SK-N-MC (cell line): ENCODE data around the gene CEP20.

DNA sequence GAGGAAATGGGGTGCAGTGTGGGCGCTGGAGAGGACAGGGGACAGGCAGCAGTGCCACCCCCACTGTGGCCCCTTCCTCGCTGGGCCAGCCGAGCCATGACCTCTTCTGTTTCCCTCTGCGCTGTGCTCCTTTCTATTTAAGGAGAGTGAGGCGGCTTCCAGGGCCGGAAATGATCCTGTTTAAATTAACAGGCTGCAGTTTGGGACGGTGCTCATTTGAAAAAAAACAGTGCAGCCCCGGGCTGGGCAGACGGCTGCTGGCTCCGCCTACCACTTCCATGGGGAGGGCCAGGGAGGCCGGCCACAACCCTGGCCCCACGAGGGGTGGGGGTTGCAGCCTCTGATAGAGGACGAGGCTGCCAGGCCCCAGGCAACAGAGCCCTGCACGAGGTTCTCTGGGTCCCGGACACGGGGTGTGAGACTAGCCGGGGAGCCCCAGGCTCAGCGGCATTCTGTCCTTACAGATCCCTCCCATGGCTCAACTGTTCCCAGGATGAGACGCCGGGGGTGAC lies 50.2 kb upstream of the RRN3 start:
- RRBS: 39% methylated on average over 6 of the region's 20 CpGs

DNA sequence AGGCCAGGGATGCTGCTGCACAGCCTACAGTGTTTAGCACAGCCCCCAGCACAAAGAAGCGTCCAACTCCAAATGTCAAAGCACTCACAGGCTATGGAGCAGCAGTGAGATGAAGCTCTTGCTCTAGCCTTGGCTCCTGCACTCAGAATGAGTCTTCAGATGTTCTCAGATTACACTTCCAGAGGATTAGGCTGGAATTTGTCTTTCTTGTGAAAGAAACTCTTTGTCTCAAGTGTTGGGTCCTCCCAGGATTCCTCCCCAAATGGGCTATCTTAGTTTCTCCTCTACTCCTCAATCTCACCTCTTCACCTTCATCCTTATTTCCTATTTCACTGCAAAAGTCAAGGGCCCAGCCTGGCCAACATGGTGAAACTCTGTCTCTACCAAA lies 64.5 kb downstream of the BMERB1 start:
- RRBS: no CpG with 5 or more reads among the region's 1 CpG

DNA sequence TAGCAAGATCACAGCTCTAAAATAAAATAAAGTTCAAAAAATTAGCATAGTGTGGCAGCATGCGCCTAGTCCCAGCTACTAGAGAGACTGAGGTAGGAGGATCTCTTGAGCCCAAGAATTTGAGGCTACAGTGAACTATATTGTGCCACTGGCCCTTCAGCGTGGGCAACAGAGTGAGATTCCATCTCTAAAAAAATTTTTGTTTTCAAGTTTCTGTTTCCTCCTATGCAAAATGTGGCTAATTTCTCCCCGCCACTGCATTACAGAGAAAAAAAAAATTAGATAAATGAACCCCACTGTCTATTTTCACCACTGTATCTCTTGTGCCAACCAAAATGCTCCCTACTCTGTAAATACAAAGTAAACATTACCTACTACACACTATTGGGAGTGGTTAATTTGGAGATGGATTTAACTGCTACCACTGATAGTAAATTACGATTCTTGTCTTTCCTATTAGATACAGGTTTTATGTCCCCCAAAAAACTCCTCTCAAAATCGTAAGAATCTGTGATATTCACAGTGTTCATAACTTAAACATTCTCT lies 2.0 kb downstream of the MARF1 start:
- RRBS: no CpG with 5 or more reads among the region's 5 CpGs

DNA sequence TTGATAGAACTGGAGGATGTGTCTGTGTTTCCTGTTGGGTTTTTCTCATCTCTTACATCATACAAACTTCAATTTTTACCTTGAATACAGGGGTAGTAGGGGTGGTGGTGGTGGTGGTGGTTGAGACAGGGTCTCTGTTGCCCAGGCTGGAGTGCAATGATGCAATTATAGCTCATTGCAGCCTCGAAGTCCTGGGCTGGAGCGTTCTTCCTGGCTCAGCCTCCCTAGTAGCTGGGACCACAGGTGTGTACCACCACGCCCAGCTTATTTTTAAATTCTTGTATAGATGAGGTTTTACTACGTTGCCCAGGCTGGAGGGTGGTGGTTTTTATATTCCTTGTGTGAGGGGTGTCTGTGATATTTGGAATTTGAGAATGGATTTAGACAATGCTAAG lies 53.4 kb downstream of the NDE1 start:
- RRBS: no CpG with 5 or more reads among the region's 4 CpGs

DNA sequence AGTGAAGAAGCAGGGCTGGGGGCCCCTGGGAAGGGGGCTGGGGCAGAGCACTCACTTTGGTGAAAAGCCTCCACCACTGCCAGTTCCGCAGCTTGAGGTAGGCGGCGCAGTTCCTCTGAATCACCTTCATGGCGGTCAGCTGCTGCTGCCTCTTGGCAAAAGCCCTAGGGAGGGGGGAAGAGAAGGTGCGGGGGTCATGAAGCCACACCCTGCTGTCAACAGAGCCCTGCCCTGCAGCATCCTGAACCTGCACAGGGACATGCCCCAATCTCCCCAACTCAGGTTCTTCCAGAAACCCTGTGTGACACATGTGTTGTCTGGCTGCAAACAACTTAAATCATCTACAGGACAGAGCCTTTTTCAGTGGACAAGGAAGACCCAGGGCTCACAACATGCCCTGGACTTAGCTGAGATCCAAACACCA lies 95.0 kb downstream of the NDE1 start:
- RRBS: no CpG with 5 or more reads among the region's 5 CpGs

DNA sequence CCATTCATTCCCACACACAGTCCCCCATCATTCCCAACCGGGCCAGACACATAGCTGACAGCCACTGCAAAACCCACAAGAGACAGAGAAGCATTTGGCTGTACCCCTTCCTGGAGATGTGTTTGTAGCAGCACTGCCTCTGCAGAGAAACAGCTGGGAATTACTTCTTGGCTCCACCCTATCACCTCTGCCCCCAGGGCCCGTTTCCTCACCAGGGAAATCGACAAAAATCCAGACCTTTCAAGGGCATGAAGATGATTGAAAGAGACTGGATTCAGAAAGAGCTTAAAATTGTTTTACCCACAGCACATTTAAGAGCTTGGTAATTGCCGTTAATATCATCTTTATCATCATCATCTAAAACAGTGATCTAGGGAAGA lies 46.3 kb downstream of the MYH11 start:
- RRBS: no CpG with 5 or more reads among the region's 4 CpGs

- RRBS: 18% methylated on average over 2 of the region's 19 CpGs
These were observed 27.4 kb downstream of the MYH11 start for GRCh38 chr16:15829295-15830016.

GRCh38 chr16:15887849-15889088 lies at the start of gene CEP20:
Gene CEP20, minus strand, starts transcription at chr16:15888603.
- RRBS: 11% methylated on average over 2 of the region's 52 CpGs

- RRBS: no CpG with 5 or more reads among the region's 5 CpGs
These were observed 76.2 kb downstream of the ABCC1 start for GRCh38 chr16:16025534-16026083.

GRCh38 chr16:16071686-16072204 lies 122.3 kb downstream of the ABCC1 start:
- RRBS: no CpG with 5 or more reads among the region's 9 CpGs

DNA sequence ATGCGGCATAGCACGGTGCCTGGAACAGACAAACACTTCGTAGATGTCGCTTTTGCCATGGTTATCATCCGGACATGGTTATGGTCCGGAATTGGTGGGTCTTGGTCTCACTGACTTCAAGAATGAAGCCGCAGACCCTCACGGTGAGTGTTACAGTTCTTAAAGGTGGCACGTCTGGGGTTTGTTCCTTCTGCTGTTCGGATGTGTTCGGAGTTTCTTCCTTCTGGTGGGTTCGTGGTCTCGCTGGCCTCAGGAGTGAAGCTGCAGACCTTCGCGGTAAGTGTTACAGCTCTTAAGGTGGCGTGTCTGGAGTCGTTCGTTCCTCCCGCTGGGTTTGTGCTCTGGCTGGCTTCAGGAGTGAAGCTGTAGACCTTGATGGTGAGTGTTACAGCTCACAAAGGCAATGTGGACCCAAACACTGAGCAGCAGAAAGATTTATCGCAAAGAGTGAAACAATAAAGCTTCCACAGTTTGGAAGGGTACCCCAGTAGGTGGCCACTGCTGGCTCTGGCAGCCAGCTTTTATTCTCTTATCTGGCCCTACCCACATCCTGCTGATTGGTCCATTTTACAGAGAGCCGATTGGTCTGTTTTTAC lies 119.5 kb downstream of the ABCC6 start:
- RRBS: 100% methylated on average over 3 of the region's 21 CpGs

DNA sequence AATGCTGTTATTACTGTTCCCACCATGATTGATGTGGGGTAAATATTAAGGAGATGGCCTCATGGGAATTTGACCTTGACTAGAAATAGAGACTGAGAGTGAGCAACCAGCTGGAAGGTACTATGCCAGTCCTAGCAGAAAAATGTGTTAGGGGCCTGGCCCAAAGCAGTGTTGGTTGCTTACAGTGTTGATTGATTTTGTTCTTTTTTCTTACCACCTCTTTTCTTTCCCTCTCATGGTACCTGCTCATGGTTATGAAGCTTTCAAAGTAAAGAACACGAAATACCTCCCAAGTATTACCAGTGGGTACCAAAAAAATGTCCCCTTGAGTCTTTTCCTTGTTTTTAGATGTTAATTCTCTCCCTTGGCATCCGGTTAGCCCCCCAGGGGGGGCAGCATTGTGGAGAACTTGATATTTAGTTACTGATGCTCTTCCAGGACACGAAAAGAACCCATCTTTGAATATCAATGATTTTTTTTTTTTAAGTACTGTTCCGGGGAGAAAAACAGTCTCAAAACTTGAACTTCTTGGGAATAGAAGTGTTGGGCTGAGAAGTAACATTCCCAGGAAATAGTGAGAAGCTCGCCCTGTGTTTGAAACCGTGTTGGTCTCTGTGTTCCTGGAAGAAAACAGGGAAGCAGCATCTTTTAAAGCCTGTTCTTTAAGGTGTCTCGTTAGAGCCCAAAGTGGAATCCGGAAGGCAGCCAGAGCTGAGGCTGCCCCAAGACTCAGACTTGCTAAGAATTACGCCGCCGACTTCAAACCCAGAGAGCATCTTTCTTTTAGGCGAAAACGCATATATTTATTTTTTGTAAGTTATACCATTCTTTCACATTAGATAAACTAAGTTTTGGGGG lies 80.9 kb downstream of the ABCC6 start:
- RRBS: 80% methylated on average over 1 of the region's 13 CpGs

GRCh38 chr16:16154937-16156100 lies 68.0 kb downstream of the ABCC6 start:
- RRBS: no CpG with 5 or more reads among the region's 13 CpGs

GRCh38 chr16:17187845-17188699 lies 282.7 kb downstream of the XYLT1 start:
- RRBS: no CpG with 5 or more reads among the region's 10 CpGs

GRCh38 chr16:17205479-17206180 lies 265.1 kb downstream of the XYLT1 start:
- RRBS: no CpG with 5 or more reads among the region's 7 CpGs

DNA sequence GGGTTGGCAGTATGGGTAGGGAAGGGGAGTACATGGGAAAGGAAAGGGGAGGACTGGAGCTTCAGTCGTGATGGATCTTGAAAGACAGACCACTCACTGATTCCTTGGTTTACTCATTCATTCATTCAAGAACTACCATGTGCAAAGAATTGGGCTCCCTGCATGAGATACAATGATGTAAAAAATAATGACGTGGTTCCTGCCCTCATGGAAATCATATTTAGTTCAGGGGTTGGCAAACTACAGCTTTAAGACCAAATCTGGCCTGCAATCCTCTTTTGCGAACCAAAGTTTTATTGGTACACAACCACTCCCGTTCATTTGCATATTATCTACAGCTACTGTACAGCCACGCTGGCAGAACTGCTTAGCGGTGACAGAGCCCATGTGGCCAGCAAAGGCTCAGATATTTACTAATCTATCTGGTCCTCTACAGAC lies 167.8 kb downstream of the XYLT1 start:
- RRBS: no CpG with 5 or more reads among the region's 6 CpGs

- RRBS: no CpG with 5 or more reads among the region's 13 CpGs
These were observed 125.6 kb downstream of the XYLT1 start for GRCh38 chr16:17344942-17345822.

- RRBS: no CpG with 5 or more reads among the region's 21 CpGs
These were observed 10.8 kb downstream of the XYLT1 start for GRCh38 chr16:17459507-17460805.

DNA sequence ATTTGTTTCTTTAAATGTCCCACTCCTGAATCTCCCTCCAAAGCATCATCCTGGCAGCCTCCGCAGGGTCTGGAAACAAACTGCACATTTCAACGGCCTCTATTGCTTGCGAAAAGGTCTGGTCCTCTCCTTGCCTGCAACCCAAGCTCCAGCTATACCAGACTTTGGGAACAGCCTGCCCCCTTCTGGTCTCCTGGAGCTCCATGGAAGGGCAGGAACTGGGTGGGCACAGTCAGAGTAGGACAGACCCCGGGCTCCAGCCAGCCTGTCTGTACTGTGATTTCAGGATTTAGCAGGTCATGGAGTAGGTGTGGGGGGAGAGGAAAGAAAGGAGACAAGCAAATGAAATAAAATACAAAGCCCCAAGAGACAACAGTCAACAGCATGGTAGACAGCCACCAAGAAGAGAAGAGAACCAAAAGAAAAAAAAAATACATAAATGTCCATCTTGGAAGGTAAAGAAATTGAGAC lies 2.8 kb downstream of the XYLT1 start:
- RRBS: no CpG with 5 or more reads among the region's 4 CpGs

- RRBS: no CpG with 5 or more reads among the region's 6 CpGs
These were observed 2.3 kb downstream of the XYLT1 start for GRCh38 chr16:17468418-17468904.